SEM (cell line): ENCODE data around the genes BAZ1B, STX1A, TMEM270 and GTF2IRD1.

DNA sequence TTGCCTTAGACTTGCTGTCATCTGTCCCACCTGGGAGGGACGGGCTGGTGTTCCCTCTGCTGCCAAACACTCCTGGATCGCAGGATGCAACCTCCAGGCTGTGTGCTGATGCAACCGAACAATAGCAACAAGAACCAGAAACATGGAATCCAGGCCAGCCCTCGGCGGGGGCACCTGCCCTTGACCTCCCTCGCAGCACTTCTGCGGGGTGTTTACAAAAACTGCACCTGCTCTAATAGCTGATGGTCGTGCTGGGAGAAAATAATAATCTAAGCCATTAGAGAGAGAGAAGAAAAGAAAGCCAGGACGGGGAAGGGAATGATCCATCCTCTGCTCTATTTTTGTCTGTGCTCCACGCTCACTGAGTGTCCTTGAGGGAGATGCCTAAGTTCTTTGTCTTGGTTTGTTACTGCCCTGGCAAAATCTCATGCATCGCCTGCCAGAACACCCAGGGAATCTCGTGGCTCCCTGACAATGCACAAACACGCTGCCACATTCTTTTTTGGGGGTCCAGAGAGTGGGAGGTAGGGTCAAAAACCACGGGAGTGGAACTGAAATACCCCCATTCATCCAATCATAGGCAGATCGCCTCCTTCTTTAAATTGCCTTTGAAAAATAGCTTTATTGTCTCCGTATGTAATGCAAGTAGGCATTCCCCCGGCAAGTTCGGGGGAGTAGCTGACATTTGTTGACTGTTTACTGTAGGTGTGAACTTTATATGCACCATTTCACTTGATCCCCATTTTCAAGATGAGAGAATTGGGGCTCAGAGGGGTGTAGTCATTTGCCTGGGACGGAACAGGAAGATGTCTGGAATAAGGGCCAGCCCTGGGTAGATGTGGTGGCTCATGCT is 104.8 kb downstream of the GALNT17 start:
- PRO-cap = no peak

- PRO-cap = no peak
Observed at GRCh38 chr7:71633457-71634186, 501.7 kb downstream of the GALNT17 start.

- PRO-cap = no peak
Observed at GRCh38 chr7:71636230-71636858, 504.4 kb downstream of the GALNT17 start.

DNA sequence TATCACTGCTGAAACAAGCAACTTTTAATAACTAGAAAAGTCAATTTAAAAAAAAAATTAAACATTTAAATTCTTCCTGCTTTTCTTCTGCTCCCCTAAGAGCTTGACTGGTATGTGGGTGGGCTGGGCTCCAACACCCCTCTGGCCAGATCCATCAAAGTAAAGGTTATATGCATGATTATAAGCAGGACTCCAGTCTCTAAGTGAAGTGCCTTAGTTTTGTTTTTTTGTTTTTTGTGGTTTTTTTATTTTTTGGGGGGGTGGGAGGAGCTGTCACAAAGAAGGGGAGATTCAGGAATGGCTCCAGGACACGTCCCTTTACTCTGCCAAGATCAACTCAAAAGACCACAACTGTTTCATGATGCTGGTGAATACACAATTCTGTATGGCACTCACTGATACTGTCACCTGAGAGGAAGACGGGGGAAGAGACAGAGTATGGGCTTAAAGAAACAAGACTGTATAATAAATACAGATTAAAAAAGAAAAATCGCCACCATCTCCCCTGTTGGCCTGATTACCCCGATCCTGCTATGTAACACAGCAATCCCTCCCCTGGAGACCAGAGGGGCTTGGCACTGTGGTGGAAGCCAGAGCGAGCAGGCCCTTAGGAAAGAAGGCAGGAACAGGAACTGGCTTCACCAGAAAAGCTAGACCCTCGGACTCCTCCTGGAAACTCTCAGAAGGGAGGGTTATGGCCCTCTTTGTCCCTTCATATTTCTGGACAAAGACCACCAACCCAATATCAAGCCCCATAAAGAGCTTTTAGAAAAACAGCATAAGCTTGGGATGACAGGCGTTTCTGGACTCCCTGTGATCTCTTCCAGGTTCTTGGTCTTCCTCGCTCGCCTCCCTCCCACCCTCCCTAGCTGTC is 7.9 kb downstream of the FZD9 start:
- PRO-cap = no peak

DNA sequence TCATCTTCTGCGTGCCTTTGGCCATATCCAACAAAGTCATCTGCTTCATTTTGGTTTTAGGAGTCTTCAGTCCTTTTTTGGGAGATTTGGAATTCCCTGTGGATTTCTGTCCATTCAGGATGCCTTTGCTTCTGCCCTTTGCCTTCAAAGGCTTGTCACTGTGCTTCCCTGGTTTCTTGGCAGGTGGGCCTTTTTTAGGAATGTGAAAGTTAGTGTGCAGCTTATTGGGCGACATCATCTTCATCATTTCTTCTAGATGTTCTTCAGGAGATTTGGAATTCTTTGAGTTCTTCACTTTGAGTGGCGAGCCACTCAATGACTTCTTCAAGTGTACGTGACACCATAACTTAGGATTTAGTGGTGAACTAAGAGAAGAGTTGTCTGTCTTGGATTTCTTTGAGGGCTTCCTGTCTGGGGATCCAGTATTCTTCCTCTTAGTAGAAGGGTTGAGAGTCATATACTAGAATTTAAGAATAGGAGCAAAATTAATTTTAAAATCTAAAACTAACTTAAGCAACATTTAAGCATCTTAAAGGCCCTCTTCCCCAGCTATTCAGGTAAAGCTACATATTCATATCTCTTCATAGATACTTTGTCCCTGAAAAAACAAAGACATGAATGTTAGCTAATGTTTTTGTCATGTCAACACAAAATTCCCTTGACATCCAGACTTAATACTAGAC is 43.8 kb downstream of the BAZ1B start:
- PRO-cap = no peak

DNA sequence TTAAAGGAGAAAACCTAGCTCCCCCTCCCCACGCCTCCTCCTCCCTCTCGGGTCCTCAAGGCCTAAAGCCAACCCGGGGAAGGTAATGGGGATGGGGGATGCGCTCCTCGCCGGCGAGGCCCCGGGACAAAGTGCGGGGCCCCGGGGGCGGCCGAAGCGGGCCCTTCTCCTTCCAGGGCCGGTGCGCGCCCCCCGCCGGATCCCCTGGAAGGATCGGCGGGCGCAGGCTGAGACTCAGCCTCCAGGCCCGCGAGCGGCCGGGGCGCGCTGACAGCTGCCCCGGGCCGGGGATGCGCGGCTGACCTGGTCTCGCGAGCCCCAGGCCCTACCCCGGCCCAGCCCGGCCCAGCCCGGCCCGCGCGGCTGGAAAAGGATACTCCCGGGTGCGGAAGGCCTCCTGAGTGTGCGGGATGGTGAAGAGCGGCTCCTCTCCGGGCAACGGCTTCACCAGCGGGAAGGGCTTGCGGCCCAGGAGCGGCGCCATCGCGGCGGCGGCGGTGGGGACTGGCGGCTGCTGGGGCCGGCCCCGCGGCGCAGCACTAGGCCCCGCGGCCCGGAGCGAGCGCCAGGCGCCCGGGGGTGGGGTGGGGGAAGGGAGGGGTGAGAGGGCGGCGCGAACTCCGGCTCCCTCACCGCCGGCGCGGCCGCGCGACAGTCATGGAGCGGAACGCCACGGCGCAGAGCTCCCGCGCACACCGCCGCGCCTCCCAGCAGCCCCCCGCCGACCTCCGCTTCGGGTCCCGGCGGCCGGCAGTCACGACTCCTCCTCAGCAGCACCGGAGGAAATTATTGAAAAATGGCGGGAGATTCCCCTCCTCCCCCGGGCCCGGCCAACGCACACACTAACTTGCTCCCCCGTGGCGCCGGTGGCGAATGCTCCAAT is at the start of gene BAZ1B:
Gene BAZ1B, minus strand, starts transcription at position 844 of the 883 bp plus-strand sequence.
- PRO-cap = bidirectional peak, plus-strand start at position 632 of the sequence, minus-strand start at position 541 of the sequence; bidirectional peak, plus-strand start outside the sequence, minus-strand start at position 844 of the sequence

DNA sequence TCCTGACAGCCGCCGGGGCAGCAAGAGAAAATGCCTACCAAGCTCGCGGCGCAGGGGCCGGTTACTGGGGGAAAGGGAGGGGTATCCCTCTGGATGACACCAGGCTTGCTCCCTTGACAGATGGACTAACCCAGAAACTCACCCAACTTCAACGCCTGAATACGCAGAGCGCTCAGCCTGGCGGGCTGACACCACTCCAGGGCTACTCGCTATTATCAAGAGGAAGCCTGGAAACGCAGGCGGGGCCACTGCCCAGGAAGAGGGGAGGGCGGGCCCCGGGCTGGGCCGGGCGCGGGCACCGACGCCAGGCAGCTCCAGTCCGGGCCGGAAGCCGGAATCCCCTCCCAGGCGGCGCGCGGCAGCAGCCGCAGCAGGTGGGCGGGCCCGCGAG is 596 bp downstream of the BCL7B start:
- PRO-cap = bidirectional peak, plus-strand start outside the sequence, minus-strand start at position 338 of the sequence

DNA sequence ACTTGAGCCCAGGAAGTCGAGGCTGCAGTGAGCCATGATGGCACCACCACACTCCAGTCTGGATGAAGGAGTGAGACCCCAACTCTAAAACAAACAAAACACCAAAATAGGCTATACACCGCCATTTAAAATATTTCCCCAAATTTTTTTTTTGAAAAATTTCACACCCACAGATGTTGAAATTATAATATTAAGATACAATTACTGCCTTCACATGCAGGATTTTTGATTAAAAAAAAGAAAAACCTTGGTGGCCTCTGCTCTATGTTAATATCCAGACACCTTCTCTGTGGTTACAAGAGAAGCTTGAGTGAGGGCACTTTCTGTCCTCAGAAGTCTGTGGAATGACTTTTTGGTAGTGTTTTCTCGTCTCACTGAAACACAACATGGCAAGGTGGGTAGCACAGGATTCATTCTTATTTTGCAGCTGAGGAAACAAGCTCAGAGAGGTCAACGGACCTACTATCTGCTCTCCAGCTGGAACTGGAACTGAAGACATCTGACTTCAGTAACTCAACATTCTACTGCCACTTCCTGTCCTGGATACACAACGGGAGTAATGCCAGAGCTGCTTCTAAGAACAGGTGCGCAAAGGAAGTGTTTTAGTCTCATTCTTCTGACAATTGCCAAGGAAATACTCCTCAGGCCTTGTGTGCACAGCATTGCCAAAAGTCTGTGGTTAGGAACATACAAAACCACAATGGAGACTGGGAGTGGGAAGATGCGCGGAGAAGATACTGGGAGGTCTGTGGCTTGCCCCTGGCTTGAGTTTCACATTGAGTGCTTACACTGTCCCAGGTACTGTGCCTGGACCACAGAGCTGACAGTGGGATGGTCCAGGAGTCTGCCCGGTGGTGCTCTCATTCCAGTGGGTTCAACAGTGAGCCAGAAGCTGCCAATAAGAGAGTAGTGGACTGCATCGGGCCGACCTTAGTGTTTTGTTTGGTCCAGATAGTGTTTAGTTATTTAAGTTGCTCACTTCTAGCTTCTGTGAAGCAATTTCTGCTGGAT is 10.2 kb upstream of the BCL7B start:
- PRO-cap = no peak

DNA sequence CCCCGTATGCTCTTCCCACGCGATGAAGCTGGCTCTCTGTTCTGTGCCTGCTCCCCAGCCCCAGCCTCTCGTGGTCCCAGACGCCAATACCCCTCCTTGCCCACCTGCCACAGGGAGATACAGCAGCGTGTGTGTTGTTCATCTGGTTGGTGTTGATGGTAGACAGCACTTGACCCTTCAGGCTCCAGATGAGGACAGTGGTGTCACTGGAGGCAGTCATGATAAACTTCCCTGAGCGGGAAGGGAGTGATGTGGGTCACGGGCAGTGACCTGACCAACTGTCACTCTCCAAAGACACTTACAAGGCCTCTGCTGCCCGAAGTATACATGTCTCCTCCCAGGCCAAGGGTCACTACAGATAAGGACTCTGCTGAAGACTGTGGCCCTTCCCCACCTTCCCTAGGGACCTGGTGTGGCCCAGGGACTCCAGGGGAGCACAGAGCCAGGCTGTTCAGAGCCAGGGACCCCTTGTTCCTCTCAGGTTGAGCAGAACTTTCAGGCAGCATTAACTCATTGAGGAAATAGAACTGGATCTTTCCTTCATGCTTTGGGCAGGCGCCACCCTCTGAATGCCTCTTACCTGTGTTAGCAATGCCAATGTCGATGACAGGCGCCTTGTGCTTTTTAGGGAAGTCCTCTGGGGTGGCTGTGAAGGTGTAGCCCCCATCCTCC is 5.5 kb downstream of the TBL2 start:
- PRO-cap = no peak

- PRO-cap = no peak
Observed at GRCh38 chr7:73600317-73601103, 22.1 kb upstream of the TBL2 start.

GRCh38 chr7:73708118-73709416 is 10.9 kb downstream of the STX1A start:
- PRO-cap = no peak

- PRO-cap = unidirectional peak, minus-strand start at chr7:73719669
Observed at GRCh38 chr7:73719416-73719922, at the start of gene STX1A. Gene STX1A (minus strand): TSS chr7:73719669.

DNA sequence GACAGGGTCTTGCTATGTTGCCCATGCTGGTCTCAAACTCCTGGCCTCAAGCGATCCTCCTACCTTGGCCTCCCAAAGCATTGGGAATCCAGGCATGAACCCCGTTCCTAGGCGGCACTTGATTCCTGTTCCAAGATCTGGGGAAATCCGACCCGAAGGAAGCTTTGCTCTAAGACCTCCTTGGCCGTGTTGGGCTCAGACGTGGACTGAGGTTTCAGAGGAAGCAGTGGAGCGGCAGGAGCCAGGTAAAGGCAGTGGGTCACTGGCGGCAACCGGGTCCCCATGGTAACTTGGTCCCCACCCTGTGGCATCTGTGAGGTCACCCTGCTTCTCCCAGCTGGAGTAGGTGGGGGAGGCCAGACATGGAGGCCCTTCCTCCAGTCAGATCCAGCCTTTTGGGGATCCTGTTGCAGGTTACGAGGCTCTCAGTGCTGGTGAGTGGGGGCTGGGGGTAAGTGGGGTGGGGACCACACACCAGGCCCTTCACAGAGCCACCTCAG is at the start of gene TMEM270:
Gene TMEM270, plus strand, starts transcription at position 327 of the 500 bp plus-strand sequence.
- PRO-cap = no peak

GRCh38 chr7:73907010-73907374 is 46.0 kb downstream of the TMEM270 start:
- PRO-cap = no peak

GRCh38 chr7:73991971-73992554 is 35.9 kb upstream of the ELN start:
- PRO-cap = no peak

DNA sequence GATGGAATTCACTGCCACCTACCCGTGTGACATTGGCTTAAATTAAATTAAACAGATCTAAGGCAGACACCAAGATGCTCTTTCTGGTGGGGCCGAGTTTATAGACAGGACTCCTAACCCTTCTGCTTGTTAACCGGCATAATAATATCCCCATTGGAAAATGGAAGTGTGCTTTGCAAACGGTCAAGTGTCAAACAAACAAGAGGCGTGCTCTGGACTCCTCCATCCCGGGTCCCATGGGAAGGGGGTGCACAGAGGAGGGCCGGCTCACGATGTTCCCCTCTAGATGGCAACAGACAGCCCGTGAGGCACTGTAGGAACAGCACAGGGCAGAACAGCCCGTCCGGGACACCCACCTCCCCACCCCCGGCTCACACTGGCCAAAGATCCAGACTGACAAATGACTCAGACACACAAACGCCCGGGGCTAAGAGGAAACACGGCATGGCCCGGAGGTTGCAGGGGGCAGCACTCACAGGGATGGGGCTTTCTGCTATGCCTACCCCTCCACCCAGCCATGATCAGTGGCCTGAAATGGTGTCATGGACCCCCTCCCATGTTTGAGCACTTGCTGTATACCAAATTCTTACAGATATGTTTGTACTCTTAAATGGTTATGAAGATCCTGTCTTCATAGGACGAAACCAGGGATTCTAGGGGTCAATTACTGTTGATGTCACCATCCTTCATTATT is 4.9 kb upstream of the ELN start:
- PRO-cap = no peak

- PRO-cap = no peak
Observed at GRCh38 chr7:74038260-74038702, 10.3 kb downstream of the ELN start.

DNA sequence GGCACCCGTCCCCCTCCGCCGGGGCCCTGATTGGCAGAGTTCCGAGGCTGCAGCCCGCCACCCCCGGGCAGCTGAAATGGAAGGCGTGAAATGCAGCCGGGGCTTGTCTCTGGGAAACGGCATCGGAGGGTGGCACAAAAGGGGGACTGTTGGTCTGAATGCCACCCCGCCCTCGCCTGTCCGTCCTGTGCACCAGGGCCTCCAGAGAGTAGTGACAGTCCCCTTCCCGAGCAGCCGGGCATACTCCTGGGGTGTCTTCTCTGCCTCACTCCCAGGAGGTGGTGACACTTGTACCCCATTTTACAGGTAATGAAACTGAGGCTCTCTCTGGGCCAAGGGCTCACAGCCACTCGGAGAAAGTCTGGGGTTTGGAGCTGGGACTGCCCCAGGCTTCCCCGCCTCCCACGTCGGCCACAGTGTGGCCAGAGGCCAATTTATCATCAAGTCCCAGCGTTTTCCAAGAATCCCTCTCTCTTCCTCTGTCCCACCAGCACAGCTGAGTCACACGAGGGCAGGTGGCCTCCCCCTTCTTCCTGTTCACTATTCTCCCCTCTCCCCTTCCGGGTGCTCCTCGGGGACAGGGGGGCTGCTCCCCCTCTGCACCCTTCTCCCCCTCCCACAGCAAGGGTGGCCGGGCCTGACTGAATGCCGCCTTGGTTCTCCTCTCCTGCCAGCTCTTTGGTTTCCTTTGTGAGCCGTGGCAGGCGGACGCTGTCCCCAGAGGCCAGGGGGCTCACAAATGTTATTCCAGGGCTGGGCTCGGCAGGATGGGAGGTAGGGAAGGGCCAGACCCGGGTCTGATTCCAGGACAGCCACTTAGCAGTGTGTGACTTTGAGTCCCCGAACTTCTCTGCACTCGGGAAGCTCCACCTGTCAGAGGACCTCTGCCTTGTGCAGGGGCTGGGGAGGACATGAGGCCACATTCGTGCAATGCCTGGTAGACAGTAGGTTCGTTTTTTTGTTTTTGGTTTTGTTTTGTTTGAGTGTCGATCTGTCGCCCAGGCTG is 17.6 kb downstream of the CLIP2 start:
- PRO-cap = no peak

- PRO-cap = no peak
Observed at GRCh38 chr7:74338179-74339077, 49.2 kb downstream of the CLIP2 start.

DNA sequence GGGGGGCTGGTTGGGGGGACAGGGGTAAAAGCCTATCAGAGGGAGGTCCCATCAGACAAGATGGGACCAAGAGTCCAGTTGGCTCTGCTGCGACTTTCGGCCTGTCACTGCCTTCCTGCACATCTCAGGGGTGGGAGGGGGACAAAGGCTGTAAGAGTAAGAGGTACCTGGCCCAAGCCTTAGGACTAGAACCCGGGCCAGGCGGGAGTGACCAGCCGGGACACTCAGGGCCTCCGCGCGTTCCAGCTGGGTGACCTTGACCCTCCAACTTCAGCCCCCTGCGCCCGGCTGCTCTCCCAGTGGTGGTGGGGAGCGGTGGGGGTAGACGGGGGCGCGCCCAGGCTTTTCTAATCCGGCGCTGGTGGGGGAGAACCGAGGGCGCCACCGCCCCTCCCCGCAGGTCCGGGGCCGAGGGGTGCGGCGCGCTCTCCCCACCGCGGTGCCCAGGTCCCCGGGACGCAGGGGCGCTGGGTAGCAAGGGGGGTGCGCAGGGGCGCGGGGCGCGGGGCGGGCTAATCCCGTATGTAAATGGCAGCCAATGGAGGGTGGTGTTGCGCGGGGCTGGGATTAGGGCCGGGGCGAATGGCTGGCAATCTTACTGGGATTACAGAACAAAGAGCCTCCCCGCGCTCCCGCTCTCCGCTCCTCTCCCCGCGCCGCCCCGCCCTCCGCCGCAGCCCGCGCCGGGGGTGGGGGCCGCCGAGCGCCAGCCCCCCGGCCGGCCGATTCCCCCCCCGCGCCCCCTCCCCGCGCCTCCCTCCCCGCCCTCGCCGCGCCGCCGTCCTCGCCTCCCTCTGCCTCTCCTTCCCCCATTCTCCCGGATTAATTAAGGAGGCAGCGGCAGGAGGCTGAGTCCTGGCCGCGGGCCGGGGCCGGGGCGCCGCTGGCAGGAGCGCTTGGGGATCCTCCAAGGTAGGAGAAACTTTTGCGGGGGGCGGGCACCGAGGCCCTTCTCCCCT is at the start of gene GTF2IRD1:
Gene GTF2IRD1, plus strand, starts transcription at position 642 of the 959 bp plus-strand sequence.
- PRO-cap = bidirectional peak, plus-strand start at position 856 of the sequence, minus-strand start at position 828 of the sequence